ENCODE measurements around the genes ELMOD1 and C11orf87.

GRCh38 chr11:104917962-104918520 lies 50.3 kb downstream of the CASP4 start:
- RRBS = no CpG with 5 or more reads among the region's 6 CpGs

DNA sequence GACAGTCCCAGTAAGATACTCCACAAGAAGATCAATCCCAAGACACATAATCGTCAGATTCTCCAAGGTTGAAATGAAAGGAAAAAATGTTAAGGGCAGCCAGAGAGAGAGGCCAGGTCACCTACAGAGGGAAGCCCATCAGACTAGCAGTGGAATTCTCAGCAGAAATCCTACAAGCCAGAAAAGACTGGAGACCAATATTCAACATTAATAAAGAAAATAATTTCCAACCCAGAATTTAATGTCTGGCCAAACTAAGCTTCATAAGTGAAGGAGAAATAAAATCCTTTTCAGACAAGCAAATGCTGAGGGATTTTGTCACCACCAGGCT lies 2.2 kb upstream of the CASP4 start:
- RRBS = no CpG with 5 or more reads among the region's 1 CpG

- RRBS = no CpG with 5 or more reads among the region's 1 CpG
Measured at GRCh38 chr11:105101375-105101582, 38.3 kb downstream of the CARD18 start.

- RRBS = no CpG with 5 or more reads among the region's 2 CpGs
Measured at GRCh38 chr11:105612808-105613055, 2.9 kb downstream of the GRIA4 start.

GRCh38 chr11:106378750-106379135 lies 301.3 kb downstream of the AASDHPPT start:
- RRBS = no CpG with 5 or more reads among the region's 2 CpGs

GRCh38 chr11:106533897-106534375 lies 456.5 kb downstream of the AASDHPPT start:
- RRBS = no CpG with 5 or more reads among the region's 1 CpG

- RRBS = no CpG with 5 or more reads among the region's 4 CpGs
Measured at GRCh38 chr11:106733577-106733877, 284.7 kb downstream of the GUCY1A2 start.

GRCh38 chr11:107590862-107591601 lies at the start of gene ELMOD1:
Gene ELMOD1 (plus strand): TSS chr11:107591147.
- RRBS = 1% methylated on average over 51 of the region's 72 CpGs

- RRBS = no CpG with 5 or more reads among the region's 2 CpGs
Measured at GRCh38 chr11:107612457-107612848, 21.5 kb downstream of the ELMOD1 start.

GRCh38 chr11:108104492-108105157 lies 16.7 kb upstream of the ACAT1 start:
- RRBS = no CpG with 5 or more reads among the region's 1 CpG

DNA sequence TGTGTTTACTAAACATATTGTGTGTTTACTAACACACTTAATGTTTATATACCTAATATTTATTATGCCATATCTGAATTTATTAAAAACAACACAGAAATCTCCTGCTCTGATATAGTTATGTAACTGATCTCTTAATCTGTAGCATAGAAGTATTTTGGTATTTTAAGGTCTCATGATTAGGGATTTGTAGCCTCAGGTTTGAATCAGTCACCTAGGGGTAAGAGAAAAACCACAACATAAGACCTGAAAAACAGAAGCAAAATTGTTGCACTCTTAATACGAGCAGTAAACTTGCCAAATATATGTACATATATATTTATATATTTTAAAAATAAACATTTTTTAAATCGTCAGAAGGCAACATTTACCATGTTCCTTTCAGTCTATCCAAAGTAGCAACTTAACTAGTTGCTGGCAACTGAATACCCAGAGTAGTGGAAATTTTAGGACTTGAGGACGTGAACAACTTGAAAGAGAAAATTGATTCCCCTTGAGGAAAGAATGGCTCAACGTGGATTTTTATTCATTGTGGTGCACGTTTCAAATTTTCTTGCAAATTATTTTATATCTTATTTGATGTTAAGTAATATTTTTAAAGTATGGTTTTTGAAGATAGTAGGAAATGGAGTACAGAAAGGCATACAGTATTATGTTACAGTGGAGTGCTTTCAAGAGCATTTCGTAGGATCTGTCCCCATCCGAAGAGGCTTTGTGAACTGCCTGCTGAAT lies 16.0 kb upstream of the ACAT1 start:
- RRBS = no CpG with 5 or more reads among the region's 7 CpGs

- RRBS = no CpG with 5 or more reads among the region's 4 CpGs
Measured at GRCh38 chr11:108200043-108200625, 22.3 kb downstream of the NPAT start.

GRCh38 chr11:108226420-108227042 lies 3.7 kb downstream of the ATM start:
- RRBS = no CpG with 5 or more reads among the region's 8 CpGs

GRCh38 chr11:108496645-108497119 lies 1.5 kb downstream of the POGLUT3 start:
- RRBS = no CpG with 5 or more reads among the region's 7 CpGs

- RRBS = no CpG with 5 or more reads among the region's 3 CpGs
Measured at GRCh38 chr11:108565670-108566023, 27.9 kb downstream of the EXPH5 start.

DNA sequence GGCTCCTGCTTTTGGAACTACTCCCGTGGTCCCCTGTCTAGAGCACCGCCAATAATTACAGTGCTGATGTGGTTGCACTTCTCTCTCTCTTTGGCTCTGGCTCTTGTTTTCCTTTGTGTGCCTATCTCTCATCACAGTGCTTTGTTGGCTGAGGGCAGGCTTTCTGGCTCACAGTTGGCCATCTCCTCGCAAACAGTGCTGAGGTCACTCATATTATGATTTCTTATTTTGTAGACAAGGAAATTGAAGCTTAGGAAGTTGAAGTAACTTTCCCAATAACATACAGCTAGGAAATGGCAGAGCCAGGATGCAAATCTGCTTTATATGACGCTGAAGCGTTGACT lies 192.5 kb downstream of the DDX10 start:
- RRBS = no CpG with 5 or more reads among the region's 5 CpGs

DNA sequence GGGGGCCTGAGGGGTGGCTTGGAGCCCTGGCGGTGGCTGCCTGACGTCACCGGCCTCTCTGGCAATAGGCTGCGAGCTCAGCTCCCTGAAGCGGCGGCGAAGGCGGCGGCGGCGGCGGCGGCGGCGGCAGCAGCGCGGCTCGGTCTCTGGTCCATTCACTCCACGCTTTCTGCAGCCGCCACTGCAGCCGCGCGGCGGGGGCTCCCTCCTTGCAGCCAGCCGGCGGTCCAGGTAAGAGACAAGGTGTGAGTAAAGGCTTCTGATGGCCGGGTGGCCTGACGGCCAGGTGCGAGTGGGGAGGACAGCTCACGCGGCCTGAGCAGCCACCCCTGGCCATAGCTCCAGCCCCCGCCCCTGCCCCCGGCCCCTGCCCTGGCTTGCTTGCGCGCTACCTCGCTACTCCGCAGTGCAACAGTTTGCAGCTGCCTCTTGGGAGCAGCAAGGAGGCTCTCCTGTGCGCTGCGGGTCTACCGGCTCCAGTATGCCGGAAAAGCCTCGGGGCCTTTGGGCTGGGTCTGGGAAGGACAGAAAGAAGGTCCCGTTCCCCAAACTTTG lies at the start of gene C11orf87:
C11orf87 (plus strand) TSS at position 158 of the 555 bp plus-strand sequence.
- RRBS = 3% methylated on average over 11 of the region's 43 CpGs

DNA sequence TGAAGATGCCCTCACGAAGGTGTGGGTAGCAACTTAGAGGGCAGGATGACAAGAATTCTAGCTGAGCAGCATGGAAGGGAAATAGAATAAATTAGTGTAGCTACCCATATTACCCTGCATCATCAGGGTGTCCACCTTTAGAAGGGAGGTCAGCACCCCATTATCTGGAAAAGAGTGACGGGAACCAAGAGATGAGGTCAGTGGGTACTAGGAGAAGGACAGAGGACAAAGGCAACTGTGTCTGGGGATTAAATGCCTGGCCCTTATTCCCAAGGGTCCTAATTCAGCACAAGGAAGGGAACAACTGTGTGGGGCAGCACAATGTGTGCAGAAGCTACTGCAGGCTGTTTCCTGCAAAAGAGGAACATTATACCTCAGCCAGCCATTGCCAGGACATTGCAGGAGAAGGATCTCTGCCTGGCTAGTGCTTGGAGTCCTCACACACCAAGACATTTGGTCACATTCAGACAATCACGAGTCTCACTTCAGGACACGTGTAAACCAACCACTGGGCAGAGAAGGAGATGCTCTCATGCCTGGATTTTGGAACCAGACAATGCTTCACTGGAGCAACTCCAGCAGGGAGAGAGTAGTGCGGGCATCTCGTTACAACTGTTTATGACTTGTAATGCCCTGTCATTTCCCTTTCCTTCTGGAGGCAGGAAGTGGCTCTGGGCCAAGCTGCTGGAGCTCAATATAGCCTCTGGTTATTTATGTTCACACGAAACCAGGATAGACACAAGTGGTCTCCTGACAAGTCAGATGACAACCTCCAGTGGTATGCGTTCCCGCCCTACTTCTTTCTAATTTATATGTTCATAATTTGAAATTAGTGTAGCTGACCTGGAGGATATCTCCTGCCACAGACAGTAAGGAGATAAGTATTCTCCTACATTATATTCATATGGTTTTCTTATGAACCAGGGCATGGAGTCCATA lies 24.0 kb upstream of the ZC3H12C start:
- RRBS = no CpG with 5 or more reads among the region's 9 CpGs

- RRBS = no CpG with 5 or more reads among the region's 2 CpGs
Measured at GRCh38 chr11:110102019-110102574, 8.9 kb downstream of the ZC3H12C start.

DNA sequence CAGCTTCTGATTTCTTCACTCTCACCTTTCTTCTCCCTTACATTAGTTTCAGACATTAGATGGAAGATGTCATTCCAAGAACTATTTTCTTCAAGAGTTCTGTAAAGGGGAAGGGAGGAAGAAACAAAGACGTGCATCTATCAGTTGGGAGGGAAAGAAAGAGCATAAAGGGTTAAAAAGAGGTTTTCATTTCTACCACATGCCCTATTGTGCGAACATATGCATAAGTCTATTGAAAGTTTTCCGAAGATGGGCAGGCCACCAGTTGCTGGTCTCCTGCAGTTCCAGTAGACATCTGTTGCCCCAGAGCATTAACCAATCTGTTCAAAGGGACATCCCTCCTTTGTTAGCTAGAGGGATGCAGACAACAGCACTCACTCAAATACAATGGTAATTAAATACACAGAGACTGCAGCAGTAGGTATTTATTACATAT lies 38.5 kb downstream of the ZC3H12C start:
- RRBS = no CpG with 5 or more reads among the region's 3 CpGs

Measured in foreskin fibroblast (primary cell).